Mesothelial cell of epicardium (in vitro differentiated cells): ENCODE results near the gene CCDC18.

DNA sequence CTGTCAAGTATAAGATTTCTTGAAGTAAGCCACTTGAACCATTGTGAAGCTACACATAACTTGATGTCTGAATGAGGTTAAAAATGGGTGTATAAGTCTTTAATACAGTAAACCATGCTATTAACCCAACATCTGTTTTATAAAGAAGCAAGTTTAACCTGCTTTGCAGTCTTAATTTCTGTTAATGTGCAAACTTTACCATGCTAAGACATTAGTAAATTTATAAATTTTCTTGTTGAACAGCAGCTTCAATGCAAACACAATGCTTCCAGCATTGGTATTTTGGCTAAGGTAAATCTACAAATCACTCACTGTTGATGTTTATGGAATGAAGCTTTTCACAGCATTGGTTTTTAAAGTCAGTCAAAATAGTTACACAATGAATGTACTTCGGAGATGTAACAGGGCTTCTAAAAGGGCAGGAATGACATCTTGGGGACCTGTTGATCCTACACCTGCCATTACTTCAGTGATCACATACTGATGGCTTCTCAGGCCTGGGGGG, 11.0 kb downstream of the RPL5 start:
- PRO-cap, result no peak

DNA sequence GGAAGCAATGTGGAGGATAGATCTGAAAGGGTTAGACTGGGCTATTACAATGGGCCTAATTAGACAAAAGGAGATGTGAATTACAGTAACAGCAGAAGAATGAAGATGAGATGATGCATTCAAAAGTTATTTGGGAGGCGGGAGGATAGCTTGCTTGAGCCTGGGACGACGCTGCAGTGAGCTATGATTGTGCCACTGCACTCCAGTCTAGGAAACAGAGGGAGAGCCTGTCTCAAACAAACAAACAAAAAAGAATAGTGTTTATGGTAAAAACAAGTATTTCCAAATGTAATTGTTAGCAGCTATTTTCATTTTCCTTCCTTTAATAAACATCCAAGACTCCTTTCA, 10.8 kb downstream of the DIPK1A start:
- PRO-cap, result no peak

- PRO-cap, result no peak
These were observed 4.2 kb downstream of the DIPK1A start for GRCh38 chr1:92956977-92957585.

GRCh38 chr1:93078435-93078952, 589 bp upstream of the MTF2 start:
- PRO-cap, result no peak

GRCh38 chr1:93180590-93181573, at the start of gene CCDC18:
Gene CCDC18 (plus strand): TSS chr1:93180724.
- PRO-cap, result bidirectional peak, plus-strand start at chr1:93180677, minus-strand start at chr1:93180479

DNA sequence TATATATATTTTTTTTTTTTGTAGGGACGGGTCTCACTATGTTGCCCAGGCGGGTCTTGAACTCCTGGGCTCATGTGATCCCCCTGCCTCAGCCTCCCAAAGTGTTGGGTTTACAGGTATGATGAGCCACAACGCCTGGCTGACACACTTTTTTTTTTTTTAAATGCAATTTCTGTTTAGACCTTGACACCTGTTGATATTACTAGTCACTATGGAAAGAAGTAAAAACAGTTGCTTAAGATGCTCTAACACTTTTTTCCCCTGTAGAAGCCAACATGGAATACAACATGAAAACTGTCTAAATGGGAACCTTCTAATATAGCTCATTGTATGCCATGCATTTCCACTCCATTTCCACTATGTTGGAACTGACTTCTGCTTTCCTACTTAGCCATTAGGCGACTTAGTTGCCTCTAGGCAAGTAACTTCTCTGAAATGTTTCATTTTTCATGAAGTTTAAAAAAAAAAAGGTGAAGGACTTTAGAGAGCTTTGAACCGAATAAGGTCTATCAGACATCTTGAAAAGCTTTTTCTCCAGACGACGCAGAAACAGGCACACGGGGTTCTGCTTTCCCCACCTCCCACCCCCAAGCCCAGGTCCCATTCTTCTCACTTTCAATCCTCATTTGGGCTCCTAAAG, 717 bp upstream of the DR1 start:
- PRO-cap, result no peak

DNA sequence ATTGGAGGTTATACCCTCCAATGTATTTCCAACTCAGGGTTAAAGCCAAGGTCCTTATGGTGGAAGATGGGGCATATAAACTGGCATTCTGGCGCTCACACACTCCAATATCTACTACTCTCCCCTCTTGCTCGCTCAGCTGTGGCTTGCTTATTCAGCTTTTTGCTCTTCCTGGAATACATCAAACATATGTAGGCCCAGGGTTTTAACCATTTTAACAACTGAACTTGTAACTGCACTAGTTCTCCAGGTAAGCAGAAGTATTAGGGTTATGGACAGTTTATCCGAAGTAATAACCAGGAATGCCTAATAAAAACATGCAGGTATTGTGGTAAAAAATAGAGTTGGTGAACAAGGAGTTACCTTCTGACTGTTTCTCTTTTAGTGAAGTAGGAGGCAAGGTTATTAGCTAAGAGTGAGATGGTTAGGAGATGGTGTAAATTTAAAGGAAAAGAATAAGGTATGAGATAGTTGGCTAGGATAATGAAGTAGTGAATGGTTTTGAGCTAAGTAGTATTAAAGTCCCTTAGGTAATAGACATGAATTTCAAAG, 40.7 kb downstream of the FNBP1L start:
- PRO-cap, result no peak

DNA sequence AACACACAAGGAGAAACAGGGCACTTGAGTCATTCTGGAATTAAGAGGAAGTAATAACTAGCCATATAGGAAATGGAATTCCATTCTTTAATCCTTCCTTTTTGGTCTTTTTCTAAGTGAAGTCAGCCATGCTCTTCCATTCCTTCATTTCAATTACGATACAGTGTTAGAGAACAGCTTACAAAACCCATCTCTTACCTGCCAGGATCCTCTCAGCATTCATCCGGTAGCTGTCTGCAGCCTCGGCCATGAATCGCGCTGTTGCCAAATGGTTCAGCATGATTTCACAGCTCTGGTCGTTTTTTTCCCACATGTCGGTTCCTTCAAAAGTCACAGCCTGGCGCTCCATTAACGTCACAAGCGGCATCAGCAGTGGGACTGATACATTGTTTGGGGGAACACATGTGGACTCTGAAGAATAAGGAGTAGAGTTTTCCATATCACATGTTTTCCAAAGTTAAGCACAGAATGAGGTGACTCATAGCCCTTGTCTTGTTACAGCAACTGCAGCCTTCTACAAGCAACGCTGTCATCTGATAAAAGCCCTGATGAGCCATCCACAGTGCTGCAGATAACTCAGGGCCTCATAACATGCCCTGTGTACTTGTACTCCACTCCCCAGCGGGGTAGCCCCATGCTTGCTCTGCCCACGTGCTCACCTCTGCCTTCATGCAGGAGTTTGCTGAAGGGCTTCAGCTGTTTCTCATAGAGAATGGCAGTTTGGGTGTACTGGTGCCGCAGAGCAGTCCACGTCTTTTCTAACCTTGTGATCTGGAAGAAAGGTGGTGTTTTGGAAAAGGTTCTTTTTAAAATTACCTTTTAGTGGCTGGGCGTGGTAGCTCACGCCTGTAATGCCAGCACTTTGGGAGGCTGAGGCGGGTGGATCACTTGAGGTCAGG, 114.3 kb downstream of the BCAR3 start:
- PRO-cap, result no peak

- PRO-cap, result no peak
These were observed 105.9 kb downstream of the BCAR3 start for GRCh38 chr1:93575347-93576469.

- PRO-cap, result no peak
These were observed 72.0 kb downstream of the BCAR3 start for GRCh38 chr1:93609409-93610175.

- PRO-cap, result no peak
These were observed 21.7 kb downstream of the BCAR3 start for GRCh38 chr1:93659773-93660477.

DNA sequence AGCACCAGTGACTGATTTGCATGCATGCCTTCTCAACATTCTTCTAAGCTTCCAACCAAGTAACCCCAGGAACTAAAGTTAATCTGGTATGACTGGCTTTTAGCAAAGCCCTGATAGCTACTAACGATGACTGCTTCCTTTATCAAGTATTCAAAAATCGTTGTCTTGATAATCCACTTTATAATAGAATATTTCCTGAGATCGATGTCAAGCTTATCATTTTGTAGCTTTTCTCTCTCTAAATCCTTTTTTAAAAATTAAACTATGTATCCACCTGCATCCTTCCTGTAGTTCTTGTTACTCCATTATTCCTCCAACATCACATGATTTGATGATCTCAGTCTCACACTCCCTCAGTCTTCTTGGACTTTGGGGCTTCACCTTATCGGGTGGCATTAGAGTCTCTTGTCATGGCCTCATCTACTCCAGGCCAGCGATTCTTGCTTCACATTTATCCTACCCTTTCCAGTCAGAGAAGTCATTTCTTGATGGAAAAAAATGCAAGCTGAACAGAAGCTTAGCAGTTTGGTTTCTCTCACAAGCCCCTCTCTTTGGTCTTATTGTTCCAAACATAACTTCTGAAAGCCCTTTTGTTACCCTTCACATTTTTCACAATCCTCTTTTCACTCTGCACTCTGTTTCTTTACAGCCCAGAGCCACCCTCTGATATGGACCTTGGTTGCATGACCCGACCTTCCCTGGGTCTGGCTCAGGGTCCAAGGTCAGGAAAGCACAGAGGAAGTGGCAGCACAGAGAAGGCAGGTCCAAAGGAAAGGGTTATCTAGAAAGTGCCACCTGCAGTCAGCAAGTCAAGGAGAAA, 18.8 kb downstream of the BCAR3 start:
- PRO-cap, result no peak

DNA sequence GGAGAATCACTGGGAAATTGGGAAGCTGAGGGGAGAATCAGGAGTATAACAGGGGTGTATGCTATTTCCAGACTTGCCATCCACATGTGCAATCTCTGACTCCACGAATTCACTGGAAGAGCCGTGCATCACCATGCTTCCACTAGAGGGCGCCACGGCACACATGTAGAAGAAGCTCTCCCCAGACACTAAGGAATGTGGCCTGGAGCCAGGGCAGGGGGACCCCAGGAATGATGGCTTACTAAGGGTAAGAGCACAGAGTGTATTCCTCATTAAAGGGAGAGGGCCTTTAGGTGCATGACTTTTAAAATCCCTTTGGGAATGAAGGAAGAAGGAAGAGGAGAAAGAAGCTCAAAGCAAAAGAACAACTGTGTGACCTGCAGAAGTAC, 81.4 kb downstream of the ABCA4 start:
- PRO-cap, result no peak

DNA sequence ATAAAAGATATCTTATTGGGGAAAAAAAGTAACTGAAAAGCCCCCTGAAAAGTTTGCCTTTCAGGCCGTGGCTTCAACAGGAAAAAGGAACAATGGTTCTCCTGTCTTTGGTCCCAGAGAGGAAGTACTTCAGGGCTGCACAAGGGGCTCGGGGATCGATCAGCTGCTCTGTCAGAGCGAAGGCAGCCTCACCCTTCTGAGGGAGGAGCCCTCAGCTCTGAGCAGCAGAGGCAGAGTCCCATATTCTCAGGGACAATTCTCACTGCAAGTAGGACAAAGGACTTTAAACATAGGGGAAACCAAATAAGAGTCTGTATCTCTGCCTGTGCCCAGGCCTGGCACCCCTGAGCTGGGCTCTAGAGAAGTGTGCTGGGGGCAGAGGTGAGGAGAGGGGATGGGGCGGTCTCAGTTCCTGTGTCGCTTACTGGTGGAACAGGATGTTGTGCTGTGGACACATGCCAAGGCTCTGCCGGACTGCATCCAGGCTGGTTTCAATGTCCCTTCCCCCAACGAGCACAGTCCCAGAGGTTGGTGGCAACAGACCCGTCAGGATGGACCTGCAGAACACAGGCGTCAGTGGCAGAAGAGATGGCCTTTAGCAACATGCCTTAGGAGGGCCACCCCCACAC, 76.6 kb downstream of the ABCA4 start:
- PRO-cap, result no peak

GRCh38 chr1:94045220-94046070, 75.5 kb downstream of the ABCA4 start:
- PRO-cap, result no peak

GRCh38 chr1:94061932-94062572, 58.9 kb downstream of the ABCA4 start:
- PRO-cap, result no peak

- PRO-cap, result no peak
These were observed 51.4 kb downstream of the ABCA4 start for GRCh38 chr1:94069357-94070083.

DNA sequence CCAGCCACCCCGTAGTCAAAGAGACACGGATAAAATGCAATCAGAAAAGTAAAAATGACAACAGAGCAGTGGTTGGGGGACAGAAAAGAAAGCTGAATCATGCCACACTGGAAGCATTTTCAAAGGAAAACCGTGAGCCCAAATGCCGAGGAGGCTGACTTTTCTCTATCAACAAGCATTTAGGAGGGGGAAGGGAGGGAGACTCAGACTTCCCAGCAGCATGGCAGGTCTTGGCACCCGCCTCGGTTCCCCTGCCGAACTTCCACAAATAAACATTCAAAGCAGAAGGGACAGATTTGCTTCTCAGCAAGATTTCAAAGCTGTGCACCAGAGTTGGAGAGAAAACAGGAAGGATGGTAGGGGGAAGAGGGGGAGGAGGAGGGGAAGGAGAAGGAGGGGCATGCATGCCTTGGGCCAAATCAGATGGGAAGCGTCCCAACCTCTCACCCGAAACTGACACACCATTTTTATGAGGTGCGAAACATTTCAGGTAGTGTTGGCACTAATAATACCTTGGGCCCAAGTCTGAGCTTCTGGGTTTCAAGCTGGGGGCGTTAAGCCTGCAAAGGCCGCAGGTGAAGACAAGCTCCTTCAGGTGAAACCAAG, 26.5 kb downstream of the ABCA4 start:
- PRO-cap, result no peak

DNA sequence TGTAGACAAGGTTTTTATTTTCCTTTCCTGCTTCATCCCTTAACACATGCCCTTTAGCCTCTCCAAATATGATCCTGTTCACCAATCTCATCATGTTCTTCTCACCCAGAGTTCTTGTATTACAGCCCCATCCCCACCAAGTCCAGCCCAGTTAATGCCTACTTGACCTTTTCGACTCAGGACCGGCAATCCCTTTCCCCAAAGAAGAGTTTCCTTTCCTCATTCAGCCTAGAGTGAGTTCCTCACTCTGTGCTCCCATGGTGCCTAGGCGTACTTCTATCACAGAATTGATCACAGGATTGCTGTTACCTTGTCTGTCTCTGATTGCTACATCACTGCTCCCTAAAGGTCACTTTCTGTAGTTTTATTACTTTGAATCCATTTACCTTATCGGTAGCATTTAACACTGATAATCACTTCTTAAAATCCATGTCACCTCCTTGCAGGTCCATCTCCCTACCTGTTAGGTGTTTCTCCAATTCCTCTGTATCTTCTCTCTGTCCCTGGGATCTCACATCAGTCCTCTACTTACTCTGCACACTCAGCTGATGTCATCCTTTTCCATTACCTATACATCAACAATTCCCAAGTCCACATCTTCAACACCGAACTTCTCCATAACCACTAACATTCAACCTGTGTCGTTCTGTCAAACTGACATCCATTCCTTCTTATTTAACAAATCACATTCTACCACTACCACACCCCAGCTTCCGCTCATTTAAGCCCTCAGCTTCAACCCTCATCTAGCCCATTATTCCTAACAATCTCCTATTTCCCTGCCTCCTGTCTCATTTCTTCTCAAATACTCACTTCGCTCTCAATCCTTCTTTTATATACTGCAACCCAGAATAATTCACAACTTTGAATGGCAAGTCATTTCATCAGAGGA, 18.3 kb downstream of the ARHGAP29 start:
- PRO-cap, result no peak

- PRO-cap, result no peak
These were observed 8.6 kb upstream of the ARHGAP29 start for GRCh38 chr1:94246097-94246338.